ENCODE data around the genes SIKE1 and VANGL1.

GRCh38 chr1:112697893-112698291 lies 9.0 kb downstream of the RHOC start:
- PRO-cap, 2 experiments, result no peak in any of the 2 experiments

DNA sequence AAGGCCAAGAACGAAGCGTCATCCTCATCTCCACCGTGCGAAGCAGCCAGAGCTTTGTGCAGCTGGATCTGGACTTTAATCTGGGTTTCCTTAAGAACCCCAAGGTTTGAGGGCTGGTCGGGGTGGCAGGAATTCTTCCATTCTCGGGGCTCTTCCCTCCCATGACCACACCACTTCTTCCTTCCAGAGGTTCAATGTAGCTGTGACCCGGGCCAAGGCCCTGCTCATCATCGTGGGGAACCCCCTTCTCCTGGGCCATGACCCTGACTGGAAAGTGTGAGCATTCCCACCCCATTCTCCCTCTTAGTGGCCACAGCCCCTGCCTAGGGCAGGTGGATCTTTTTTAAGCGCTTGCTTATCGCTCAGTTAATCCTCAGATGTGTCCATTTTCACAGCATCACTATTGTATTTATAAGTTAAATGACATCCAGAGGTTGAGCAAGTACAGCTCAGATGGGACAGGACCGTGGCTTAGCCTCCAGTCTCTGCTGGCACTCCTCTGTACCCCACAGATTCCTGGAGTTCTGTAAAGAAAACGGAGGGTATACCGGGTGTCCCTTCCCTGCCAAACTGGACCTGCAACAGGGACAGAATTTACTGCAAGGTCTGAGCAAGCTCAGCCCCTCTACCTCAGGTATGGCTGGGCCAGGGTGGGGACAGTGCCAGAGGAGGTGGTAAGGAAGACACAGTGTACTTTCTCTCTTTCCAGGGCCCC lies 7.1 kb downstream of the RHOC start:
- PRO-cap, 2 experiments, result no peak in any of the 2 experiments

- PRO-cap, 2 experiments, result no peak in any of the 2 experiments
Measured at GRCh38 chr1:112935722-112936324, 20.2 kb downstream of the SLC16A1 start.

DNA sequence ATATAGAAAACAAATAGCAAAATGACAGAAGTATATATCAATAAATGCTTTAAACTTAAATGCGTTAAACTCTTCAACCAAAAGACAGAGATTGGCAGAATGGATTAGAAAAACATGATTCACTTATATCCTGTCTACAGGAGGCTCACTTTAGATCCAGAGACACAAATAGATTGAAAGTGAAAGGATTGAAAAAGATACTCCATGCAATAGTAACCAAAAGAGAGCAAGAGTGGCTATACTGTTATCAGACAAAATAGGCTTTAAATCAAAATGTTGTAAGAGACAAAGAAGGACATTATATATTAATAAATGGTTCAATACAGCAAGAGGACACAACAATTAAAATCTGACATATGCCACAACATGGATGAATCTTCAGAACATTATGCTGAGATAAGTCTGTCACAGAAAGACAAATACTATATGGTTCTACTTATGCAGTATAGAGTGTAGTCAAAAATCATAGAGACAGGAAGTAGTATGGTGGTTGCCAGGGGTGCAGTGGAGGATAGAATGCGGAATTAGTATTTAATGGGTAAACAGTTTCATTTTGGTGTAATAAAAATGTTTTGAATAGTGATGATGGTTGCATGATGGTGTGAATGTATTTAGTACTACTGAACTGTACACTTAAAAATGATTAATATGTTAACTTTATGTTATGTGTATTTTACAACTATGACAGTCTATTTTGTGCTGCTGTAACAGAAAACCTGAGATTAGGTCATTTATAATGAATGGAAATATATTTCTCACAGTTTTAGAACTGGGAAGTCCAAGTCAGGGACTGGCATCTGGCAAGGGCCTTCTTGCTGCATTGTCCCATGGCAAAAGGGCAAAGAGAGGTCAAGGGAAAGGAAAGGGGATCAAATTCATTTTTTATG lies 56.4 kb downstream of the MAGI3 start:
- PRO-cap, 2 experiments, result no peak in any of the 2 experiments

DNA sequence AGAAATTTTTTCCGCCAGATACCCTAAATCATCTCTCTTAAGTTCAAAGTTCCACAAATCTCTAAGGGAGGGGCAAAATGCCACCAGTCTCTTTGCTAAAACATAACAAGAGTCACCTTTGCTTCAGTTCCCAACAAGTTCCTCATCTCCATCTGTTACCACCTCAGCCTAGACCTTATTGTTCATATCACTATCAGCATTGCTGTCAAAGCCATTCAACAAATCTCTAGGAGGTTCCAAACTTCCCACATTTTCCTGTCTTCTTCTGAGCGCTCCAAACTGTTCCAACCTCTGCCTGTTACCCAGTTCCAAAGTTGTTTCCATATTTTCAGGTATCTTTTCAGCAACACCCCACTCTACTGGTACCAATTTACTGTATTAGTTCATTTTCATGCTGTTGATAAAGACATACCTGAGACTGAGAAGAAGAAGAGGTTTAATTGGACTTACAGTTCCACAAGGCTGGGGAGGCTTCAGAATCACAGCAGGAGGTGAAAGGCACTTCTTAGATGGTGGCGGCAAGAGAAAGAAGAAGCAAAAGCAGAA lies 39.8 kb downstream of the PHTF1 start:
- PRO-cap, 2 experiments, result no peak in any of the 2 experiments

GRCh38 chr1:113763532-113764004 lies 4.3 kb upstream of the PHTF1 start:
- PRO-cap, 2 experiments, result no peak in any of the 2 experiments

DNA sequence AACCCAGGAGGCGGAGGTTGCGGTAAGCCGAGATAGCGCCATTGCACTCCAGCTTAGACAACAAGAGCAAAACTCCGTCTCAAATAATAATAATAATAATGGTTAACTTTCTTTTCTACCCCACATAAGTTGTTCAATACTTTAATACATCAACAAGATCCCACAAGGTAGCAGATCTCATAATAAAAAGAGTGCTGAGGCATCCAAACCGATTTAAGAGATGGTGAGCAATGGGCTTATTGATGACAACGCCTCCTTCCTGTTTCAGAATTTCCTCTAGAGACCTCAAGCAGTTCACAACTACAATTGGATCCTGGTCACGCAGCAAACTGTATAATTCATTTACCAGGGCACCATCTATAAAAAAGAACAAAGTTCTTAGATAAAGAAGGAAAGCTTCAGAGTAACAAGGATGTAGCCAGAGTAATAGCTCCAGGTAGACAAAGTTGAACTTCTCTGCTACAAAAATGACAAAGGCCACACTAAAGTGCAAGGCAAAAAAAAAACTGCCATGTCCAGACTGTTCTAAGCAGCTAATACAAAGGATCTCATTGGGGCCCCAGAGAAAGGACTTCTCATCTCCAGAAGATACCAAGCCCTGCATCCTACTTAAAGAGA lies 3.5 kb downstream of the AP4B1 start:
- PRO-cap, 2 experiments, result no peak in any of the 2 experiments

DNA sequence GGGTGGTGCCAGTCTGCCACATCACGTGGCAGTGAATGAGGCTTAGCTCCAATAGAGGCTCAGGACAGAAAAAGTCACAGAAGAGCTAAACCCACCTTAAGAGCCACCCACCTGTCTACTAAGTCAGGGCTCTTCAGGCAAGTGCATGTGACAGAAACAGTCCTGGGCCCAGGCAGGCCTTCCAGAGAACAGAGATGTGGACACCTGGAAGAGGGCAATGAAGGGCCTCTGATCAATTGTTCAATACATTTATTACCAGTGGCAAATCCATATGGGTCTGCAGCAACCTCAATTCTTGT lies 57.1 kb downstream of the OLFML3 start:
- PRO-cap, 2 experiments, result no peak in any of the 2 experiments

DNA sequence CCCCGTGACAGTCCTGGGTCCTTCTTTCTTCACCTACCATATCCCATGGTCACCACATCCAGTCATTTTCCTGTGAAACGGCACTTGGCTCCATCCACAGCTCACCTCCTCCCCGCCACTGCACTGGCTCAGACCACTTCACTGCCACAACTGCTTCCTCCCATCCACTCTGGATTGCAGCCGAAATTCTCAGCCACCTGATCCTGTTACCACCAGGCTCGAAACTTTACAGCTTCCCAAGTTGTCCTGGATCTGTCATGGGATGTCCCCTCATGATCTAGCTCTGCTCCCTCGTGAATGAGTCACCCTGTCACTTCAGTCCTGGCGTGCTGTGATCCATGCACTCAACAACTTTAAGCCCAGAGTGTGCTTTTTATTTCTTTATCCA lies 97.5 kb upstream of the SYT6 start:
- PRO-cap, 2 experiments, result peak in 1 of 2 experiments; most common plus-strand start position 313 of the sequence (in 1); most common minus-strand start position 120 of the sequence (in 1)

DNA sequence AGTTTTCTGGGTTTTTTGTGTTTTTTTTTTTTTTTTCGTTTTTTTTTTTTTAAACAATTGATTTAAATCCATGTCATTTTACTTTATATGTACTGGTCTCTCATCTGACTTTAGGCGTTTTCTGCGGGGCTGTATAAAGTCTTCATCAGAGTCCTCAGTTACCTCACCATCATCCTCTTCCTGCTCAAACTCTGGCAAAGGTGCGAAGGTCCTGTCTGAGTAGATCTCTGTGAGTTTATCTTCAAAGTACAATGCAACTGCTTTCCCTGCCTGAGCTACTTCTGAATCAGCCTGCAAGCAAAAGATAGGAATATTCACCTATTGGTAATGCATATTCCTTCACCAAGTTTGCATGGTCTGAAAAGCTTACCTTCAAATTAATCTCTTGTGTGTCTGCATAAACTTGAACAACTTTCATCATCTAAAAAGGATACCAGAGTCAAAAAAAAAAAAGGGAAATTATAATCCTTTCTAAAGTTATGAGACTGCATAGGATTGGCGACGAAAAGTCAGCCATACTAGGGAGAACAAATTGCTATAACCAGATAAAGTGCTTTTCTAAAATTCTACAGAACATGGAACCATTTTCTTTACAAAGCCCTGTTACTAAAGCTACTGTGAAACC lies 113.3 kb downstream of the TRIM33 start:
- PRO-cap, 2 experiments, result no peak in any of the 2 experiments

DNA sequence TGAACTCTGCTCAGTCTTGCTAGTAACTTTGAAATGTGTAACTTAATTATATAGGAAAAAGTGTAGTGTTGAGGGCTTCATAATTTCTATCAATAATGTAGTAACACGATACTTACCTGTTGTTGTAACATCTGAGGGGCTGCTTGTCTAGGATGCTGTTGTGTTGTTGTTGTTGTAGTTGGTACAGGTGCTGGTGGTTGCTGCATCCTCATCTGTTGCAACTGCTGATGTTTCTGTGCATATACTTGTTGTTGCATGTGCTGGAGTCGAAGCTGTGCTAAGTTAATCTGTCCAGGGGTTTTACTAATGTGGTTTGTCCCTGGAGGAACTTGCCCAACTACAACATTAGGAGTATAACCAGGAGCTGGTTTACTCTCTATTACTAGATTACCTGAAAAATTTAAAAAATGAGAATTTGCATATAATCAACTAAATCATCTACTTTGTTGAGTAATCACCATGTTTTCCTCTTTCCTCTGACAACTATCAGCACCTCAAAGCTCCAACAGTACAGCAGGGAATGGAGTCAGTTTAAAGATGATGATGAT lies 85.6 kb downstream of the TRIM33 start:
- PRO-cap, 2 experiments, result no peak in any of the 2 experiments

- PRO-cap, 2 experiments, result no peak in any of the 2 experiments
Measured at GRCh38 chr1:114482627-114482990, 28.4 kb downstream of the TRIM33 start.

DNA sequence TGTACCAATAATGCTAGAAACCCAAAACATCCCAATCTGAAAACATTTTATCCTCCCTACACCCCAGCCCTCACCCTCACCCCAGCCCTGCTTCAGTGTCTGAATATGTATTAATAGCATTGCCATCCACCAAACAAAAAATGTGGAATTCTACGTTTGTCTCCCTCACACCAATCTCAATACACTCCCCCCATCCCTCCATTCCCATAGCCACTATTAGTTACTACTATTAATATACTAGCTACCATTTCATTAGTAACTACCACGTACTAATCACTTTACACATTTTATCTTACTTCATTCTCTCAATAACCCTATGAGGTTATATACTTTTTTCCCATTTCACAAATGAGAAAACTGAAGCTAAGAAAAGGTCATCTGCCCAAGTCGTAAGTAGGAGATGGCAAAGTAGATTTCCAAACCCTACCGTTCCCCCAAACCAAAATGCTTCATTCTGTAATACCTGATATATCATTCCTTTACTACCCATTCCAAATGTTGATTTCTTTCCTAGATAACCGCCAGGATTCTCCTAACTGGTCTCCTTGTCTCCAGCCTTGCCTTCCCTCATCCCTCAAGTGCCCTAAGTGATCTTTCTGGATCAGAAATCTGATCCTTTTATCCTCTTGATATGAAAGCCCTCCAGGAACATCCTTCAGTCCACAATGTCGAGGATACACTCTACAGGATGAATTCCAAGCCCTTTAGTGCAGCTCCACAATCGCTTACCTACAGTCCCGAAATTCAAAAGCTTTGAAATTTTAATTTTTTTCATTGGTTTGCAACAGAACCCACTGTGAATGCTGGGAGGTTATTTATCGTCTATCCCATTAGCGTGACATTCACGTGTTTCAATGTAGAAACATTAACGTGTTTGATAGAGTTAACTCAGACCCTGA lies 2.2 kb downstream of the TRIM33 start:
- PRO-cap, 2 experiments, result no peak in any of the 2 experiments

DNA sequence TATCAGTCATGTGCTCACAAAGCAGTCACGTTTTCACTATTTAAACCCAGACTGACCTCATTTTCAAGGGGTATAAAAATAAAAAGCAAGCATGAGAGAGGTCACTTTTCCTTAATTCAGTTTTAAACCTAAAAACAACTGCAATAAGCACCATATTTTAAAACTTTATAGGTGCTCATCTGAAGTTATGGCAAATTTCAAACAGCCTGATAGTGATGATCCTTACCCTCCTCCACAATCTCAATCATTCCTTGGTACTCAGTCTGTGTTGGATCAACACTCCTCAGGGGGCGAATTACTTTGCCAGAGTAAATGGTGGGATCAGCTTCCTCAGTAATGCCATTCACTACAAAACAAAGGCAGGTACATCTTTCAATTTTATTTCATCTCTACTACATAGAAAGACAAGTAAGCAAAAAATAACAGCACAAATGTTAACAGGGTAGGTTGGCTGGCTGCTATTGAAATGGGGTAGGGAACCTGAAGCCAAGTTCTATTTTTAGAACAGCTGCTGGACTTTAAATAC lies 7.1 kb upstream of the NRAS start:
- PRO-cap, 2 experiments, result no peak in any of the 2 experiments

GRCh38 chr1:114732099-114732972 lies 15.8 kb upstream of the NRAS start:
- PRO-cap, 2 experiments, result no peak in any of the 2 experiments

- PRO-cap, 2 experiments, result peak in 2 of 2 experiments; most common plus-strand start chr1:114780798 (in 2); most common minus-strand start chr1:114780631 (in 1)
Measured at GRCh38 chr1:114779982-114780973, at the start of gene SIKE1. SIKE1 (minus strand) TSS chr1:114780685.

GRCh38 chr1:115641562-115642328 lies at the start of gene VANGL1:
VANGL1 (plus strand) TSS chr1:115641970.
- PRO-cap, 2 experiments, result peak in 2 of 2 experiments; most common plus-strand start chr1:115641970 (in 2)

GRCh38 chr1:115649881-115650507 lies 8.2 kb downstream of the VANGL1 start:
- PRO-cap, 2 experiments, result no peak in any of the 2 experiments

GRCh38 chr1:115700858-115701508 lies 59.2 kb downstream of the VANGL1 start:
- PRO-cap, 2 experiments, result no peak in any of the 2 experiments

DNA sequence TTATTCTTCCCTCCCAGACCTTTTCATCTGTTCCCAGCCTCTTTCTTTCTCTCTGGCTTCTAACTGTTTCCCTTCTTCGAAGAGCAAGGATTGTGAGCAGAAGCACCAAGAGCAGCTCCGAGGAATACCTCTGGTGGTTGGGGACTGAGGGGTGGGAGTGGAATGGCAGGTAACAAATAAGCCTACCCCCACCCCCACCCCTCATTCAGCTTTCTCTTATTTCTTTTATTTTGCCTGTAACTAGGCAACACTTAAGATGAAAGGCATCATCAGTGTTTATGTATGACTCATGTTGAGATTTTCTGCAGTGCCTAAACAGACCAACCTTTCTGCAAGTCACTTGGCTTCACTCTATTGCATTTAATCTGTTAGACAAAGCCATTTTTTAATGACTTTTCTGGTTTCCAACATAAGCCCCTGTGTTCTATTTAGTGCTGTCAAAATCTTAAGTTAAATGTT lies 20.2 kb downstream of the CASQ2 start:
- PRO-cap, 2 experiments, result no peak in any of the 2 experiments